Penis (tissue), 1 donor: ENCODE data around the gene POLA2.

- PRO-cap = bidirectional peak, plus-strand start at chr11:64864753, minus-strand start at chr11:64864427
Measured at GRCh38 chr11:64864210-64864874, 14.1 kb downstream of the EHD1 start.

- PRO-cap = no peak
Measured at GRCh38 chr11:64879584-64880212, 1.3 kb upstream of the EHD1 start.

DNA sequence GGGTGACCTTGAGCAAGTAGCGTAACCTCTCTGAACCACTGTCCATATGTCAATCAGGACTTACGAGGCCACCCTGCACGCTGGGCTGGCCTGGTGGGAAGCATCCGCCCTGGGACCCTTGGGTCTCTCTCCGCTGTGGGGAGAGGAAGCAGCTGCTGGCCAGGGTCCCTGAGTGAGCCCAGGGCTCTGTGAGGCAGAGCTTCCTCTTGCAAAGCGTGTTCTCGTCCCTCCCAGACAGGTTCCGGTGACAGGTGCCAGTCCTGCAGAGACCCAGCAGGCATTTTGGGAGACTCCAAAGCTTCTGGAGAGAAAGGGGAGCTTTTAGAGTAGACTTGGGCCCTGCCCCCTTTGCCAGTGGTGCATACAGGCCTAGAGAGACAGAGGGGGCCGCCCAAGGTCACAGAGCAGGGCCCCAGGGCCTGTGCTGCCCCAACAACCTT is 14.1 kb upstream of the EHD1 start:
- PRO-cap = no peak

- PRO-cap = no peak
Measured at GRCh38 chr11:64913551-64913976, 3.4 kb downstream of the ATG2A start.

DNA sequence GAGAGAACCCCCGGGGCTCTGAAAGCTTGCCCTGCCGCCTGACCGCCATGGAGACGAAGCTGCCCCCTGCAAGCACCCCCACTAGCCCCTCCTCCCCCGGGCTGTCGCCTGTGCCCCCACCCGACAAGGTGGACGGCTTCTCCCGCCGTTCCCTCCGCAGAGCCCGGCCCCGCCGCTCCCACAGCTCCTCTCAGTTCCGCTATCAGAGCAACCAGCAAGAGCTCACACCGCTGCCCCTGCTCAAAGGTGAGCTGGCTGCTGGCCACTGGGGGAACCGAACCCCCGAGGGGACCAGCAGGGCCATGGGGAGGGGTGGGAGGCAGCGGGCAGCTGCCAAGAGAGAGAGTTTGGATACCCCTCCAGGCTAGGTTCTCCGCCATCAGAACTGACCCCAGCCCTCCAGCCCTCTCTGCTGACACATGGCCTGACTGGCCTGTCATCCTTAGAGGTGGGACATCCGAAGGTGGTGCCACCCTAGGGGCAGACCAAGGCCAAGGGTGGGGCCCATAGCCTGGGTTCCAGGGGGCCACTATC is 1.3 kb downstream of the PPP2R5B start:
- PRO-cap = no peak

GRCh38 chr11:65114702-65115649 is 2.5 kb downstream of the ZNHIT2 start:
- PRO-cap = no peak

GRCh38 chr11:65130579-65131152 is 3.7 kb downstream of the SYVN1 start:
- PRO-cap = no peak

- PRO-cap = unidirectional peak, plus-strand start at chr11:65133468
Measured at GRCh38 chr11:65133165-65133683, 1.1 kb downstream of the SYVN1 start.

DNA sequence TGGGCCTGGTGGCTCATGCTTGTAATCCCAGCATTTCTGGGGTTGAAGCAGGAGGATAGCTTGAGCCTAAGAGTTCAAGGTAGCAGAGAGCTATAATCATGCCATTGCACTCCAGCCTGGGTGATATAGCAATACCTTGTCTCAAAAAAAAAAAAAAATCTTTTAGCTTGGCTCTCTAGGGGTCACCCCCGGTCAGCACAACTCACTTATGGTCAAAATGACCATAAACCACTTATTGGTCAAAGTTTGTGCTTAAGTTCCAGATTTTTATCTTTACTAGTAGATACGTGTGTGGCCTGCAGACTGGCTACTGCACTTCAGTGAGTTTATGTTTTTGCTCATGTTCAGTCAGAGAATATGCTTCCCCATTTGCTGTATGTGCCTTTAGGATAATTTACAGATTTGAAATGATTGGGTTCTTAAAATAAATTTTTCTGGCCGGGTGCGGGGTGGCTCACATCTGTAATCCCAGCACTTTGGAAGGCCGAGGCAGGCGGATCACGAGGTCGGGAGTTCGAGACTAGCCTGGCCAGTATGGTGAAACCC is 6.3 kb upstream of the SPDYC start:
- PRO-cap = no peak

- PRO-cap = bidirectional peak, plus-strand start at chr11:65261962, minus-strand start at chr11:65261759; bidirectional peak, plus-strand start at chr11:65262361, minus-strand start at chr11:65262337; unidirectional peak, minus-strand start at chr11:65262430
Measured at GRCh38 chr11:65261581-65262533, at the start of gene POLA2. TSS of gene POLA2 (plus strand) at chr11:65261962.

DNA sequence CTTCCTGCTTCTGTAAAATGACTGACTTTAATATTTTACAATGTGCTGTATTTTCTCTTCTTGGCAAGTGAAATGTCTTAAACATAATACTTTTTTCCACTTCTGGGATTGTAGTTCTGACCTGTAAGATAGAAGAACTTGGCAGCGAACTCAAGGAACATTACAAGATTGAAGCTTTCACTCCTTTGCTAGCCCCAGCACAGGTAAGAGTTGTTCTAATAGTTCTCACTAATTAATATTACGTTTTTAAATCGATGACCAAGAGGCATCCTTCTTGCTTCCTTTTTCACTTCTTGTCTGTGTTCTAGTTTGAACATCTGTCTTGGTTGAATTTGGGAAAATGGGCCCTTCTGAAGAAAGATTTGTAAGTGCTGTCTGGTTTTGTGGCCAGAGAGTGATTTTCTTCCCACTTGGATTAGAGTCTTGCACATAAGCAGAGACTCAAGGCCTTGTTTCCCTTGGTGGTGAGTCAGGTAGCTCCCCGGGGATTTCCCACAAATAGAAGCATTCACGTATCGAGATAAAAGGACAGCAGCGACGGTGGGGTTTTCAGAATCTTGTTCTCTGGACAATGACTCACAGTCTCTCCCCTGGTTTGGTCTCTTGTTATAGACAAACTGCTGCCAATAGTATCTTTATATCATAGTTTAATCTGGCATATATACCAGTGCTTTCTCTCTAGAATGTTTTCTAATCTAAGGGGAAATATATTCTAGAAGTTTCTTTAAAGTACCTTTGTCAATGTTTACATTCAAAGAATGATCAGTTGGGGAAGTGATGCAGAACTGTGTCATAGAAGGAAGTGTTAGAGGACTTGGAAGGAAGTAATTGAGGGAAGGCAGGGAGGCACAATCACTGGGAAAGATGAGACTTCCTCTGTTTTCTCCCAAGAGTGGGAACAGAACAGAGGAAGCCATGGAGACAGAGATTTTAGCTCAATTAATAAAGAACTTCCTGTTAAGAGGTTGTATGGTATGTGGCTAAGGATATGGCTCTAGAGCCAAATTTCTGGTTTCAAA is 18.0 kb downstream of the POLA2 start:
- PRO-cap = no peak

GRCh38 chr11:65298011-65299356 is 16.2 kb upstream of the CDC42EP2 start:
- PRO-cap = unidirectional peak, plus-strand start at chr11:65298349; bidirectional peak, plus-strand start at chr11:65298967, minus-strand start at chr11:65298834

- PRO-cap = unidirectional peak, minus-strand start at chr11:65316486
Measured at GRCh38 chr11:65316311-65317517, 2.0 kb downstream of the CDC42EP2 start.

DNA sequence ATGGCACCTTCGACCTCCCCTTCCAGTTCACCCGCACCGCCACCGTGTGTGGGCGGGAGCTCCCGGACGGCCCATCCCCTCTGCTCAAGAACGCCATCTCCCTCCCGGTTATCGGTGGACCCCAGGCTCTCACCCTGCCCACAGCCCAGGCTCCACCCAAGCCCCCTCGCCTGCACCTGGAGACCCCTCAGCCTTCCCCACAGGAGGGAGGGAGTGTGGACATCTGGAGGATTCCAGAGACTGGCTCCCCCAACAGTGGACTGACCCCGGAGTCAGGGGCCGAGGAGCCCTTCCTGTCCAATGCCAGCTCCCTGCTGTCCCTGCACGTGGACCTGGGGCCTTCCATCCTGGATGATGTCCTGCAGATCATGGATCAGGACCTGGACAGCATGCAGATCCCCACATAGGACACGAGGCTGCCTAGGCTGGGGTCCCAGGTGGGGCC is 6.5 kb downstream of the CDC42EP2 start:
- PRO-cap = no peak

GRCh38 chr11:65416787-65417684 is 30.6 kb downstream of the FRMD8 start:
- PRO-cap = no peak

DNA sequence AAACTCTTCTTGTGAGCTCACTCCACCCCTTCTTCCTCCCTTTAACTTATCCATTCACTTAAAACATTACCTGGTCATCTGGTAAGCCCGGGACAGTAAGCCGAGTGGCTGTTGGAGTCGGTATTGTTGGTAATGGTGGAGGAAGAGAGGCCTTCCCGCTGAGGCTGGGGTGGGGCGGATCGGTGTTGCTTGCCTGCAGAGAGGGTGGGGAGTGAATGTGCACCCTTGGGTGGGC is 37.1 kb downstream of the FRMD8 start:
- PRO-cap = bidirectional peak, plus-strand start outside the sequence, minus-strand start at position 97 of the sequence

DNA sequence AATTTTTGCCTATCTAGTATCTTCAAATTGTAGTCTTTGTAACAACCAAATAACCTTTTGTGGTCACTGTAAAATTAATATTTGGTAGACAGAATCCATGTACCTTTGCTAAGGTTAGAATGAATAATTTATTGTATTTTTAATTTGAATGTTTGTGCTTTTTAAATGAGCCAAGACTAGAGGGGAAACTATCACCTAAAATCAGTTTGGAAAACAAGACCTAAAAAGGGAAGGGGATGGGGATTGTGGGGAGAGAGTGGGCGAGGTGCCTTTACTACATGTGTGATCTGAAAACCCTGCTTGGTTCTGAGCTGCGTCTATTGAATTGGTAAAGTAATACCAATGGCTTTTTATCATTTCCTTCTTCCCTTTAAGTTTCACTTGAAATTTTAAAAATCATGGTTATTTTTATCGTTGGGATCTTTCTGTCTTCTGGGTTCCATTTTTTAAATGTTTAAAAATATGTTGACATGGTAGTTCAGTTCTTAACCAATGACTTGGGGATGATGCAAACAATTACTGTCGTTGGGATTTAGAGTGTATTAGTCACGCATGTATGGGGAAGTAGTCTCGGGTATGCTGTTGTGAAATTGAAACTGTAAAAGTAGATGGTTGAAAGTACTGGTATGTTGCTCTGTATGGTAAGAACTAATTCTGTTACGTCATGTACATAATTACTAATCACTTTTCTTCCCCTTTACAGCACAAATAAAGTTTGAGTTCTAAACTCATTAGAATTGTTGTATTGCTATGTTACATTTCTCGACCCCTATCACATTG is 39.5 kb downstream of the FRMD8 start:
- PRO-cap = bidirectional peak, plus-strand start at position 492 of the sequence, minus-strand start at position 434 of the sequence

DNA sequence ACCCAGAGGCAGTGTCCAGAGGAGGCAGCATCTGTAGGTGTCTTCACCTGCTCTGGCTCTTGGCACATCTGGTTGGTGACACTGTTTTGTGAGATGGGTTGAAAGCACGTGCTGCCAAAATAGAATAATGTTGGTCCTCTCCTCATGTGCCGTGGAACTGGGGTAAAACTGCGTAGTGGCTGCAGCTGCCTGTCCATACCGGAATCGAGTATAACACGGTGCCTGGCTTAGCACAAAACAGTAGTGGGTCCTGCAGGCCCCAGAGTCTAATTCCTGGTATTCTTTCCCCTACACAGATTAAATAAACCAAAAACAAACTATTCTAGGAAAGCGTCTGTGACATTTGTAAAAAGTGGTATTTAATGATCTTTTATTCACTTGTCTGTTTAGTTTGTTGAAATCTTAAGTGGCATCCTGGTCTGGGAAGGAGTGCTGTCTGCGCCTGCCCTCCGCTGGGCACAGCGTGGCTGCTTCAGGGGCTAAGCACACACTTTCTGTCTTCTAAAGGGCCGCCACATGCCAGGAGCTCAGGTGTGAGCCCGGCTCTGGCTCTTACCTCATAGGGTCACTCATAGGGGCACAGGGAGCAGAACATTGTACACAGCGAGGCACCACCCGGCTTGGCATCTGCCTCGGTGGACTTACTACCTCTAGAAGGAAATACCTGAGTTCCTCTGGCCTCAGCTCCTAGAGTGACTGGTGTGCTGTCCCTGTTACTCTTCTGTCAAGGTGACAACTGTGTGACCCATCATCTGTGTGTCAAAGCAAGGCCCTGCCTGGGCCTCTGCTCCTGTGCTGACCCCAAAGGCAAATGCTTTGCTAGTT is 49.4 kb downstream of the FRMD8 start:
- PRO-cap = no peak

GRCh38 chr11:65440128-65440461 is 53.7 kb downstream of the FRMD8 start:
- PRO-cap = no peak

DNA sequence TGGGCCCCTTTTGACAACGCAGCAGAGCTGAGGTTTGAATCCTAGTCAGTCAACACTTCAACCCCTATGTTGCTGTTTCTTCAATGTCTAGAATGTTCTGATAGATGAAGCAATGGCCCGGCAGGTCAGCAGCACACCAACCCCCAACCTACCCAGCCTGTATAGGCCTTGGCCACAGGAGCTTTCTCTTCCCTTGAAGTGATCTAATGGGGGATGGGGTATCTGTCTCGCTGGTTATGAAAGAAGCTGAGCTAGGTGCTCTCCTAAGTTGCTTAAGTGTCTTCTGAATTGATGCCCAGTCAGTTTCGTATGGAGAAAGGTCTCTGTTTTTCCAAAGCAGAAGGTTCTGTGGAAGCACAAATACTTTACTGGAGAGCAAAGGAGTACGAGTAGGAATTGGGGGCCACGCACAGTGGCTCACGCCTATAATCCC is 17.4 kb upstream of the SCYL1 start:
- PRO-cap = no peak